ENCODE measurements around the genes FAM174C, DAZAP1, RPS15 and ADAMTSL5.

GRCh38 chr19:926396-927565 is 946 bp downstream of the ARID3A start:
- RRBS, result 2% methylated on average over 24 of the region's 79 CpGs

- RRBS, result 36% methylated on average over 8 of the region's 42 CpGs
Measured at GRCh38 chr19:934604-935516, 9.0 kb downstream of the ARID3A start.

DNA sequence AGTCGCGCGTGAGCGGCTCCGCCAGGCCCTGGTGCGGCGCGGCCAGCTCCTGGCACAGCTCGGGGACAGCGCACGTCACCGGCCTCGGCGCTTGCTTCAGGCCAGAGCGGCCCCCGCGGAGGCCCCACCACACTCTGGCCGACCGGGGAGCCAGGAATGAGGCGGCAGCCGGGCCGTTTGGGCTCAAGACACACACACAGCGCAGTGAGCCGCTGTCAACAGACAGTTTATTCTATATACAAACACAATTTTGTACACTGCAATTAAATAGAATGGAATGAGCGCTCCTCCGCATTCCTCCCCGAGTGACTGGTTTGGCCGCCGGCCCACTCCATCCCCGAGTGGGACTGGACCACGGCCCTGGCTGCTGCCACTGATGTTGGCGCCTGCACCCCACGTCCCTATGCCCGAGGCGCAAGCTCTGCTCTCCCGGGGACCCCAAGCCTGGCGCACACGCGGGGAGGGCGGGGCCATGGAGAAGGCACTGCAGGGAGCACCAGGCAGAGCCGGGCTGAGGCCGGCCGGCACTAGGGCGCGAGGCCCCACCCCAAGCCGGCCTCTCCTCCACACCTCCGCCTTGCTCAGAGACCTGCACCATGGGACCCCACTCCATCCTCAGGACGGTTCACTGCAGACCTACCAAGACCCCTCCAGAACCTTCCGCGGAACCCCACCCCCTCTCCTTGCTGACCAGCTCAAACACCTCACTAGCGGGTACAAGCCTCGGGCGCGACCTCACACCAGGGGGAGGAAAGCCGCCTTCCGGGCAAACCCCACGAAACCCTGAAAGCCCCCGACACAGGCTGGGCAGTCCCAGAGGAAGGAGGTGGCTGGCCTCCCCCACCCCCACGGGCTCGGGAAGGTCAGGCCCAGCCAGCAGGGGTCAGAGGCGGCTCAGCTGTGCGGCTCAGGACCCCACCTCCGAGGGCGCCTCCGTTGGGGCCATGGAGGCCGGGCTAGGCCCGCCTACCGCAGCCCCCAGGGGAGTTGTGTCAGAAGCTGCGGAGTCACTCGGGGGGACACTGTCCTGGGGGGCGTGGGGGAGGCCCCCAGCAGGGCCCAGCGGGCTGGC is 9.6 kb downstream of the GRIN3B start:
- RRBS, result 94% methylated on average over 13 of the region's 72 CpGs

DNA sequence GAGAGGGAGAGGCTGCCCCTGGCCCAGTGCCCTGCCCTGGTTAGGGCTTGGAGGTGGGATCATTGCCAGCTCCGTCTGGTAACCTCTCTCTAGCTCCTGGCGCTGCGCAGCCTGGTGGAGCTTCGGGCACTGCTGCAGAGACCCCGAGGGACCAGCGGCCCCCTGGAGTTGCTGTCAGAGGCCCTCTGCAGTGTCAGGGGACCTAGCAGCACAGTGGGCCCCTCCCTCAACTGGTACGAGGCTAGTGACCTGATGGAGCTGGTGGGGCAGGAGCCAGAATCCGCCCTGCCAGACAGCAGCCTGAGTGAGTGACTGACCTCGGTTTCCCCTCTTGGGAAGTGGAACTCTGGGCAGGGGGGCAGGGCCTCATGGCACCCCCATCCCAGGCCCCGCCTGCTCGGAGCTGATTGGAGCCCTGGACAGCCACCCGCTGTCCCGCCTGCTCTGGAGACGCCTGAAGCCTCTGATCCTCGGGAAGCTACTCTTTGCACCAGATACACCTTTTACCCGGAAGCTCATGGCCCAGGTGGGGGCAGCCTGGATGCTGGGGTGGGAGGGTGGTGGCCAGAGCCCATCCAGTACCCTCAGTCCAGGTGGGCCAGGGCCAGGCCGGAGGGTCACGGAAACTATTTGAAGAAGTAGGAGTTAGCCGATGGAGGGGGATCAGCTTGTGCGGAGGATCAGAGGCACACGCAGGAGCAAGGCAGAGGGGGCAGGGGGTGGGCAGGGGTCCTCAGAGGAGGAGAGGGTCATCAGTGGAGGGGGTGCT is 3.2 kb downstream of the ABCA7 start:
- RRBS, result 88% methylated on average over 1 of the region's 21 CpGs

DNA sequence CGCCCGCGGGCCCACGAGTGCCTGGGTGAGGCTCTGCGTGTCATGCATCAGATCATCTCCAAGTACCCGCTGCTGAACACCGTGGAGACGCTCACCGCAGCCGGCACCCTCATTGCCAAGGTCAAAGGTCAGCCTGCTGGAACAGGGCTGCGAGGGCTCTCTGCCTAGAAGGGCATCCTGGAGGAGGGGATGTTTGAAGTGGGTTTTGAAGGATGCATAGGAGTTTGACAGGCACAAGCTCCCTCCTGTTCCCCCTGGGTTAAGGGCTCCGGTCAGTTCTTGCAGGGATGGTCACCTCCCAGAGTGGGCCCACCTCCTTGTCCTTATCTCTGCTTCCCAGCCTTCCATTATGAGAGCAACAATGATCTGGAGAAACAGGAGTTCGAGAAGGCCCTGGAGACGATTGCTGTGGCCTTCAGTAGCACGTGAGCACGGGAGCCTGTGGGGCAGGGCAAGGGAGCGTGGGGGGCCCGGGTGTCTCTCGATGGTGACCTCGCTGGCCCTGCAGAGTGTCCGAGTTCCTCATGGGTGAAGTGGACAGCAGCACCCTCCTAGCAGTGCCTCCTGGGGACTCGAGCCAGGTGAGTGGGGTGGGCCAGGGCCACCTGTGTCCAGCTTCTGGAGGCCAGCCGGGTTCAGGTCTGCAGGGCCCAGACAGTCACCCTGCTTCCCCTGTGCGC is 6.3 kb downstream of the ARHGAP45 start:
- RRBS, result no CpG with 5 or more reads among the region's 24 CpGs

DNA sequence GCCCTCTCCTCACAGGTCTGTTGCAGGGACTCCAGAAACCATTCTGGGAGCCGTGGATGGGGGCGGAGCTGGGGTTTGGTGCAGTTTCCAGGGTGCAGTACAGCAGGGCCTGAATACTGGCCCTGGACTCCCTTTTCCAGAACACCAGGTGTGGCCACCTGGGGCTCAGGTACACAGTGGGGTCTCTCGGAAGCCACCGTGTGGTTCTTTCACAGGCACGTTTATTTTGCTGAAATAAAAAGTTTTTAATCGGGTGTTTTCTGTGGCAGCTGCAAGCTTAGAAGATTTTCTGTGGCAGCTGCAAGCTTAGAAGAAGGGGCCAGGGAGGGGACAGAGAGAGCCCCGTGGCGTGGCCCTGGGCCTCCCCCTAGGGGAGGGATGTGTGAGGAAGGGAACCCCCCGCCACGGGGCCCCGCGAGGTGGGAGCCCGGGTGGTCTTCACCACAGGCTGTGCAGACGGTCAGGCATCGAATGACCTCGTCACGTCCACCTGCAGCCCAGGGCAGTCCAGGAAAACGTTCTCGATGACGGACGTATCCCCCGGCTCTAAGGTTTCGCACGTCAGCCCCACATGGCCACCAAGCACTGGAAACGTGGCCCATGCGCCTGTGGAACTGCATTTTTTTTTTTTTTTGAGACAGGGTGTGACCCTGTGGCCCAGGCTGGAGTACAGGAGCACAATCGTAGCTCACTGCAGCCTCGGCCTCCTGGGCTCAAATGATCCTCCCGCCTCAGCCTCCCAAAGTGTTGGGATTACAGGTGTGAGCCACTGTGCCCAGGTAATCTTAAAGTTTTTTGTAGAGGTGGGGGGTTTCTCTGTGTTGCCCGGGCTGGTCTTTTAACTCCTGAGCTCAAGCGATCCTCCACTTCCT is 8.6 kb downstream of the POLR2E start:
- RRBS, result 68% methylated on average over 7 of the region's 31 CpGs

- RRBS, result no CpG with 5 or more reads among the region's 58 CpGs
Measured at GRCh38 chr19:1094329-1095224, 598 bp downstream of the POLR2E start.

- RRBS, result 21% methylated on average over 1 of the region's 11 CpGs
Measured at GRCh38 chr19:1106926-1107400, 3.2 kb downstream of the GPX4 start.

- RRBS, result 90% methylated on average over 2 of the region's 30 CpGs
Measured at GRCh38 chr19:1114097-1114623, 10.4 kb downstream of the GPX4 start.

DNA sequence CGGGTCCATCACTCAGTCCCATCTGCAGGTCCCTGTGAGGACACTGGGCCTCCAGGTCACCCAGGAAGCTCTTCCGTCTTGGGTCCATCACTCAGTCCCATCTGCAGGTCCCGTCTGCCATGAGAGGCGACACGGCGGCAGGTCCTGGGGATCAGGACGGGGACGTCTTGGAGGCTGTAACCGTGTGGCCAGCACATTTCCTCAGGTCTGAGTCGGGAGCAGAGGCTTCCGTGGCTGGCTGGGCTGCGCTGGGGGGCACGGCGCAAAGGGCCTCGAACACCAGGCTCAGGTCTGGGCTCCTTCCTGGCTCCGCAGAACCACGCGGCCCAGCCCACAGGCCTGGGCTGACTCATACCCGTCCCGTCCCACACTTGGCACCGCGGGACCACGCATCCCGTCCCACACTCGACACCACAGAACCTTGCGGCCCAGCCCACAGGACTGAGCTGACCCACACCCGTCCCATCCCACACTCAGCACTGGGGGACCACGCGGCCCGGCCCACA is 30.2 kb downstream of the SBNO2 start:
- RRBS, result no CpG with 5 or more reads among the region's 30 CpGs

DNA sequence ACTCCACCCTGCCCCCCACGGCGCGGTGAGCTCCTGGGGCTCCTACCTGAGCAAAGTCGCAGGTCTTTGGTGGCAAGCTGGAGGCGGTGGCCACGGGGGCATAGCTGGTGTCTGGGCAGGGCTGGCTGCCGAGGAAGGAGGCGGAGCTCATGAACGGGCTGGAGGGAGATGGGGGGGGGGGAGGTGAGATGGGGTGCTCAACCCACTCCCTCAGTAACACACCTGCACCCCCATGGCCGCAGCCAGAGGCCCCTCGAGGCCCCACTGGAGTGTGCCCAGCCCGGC is 26.9 kb downstream of the SBNO2 start:
- RRBS, result 100% methylated on average over 1 of the region's 12 CpGs

DNA sequence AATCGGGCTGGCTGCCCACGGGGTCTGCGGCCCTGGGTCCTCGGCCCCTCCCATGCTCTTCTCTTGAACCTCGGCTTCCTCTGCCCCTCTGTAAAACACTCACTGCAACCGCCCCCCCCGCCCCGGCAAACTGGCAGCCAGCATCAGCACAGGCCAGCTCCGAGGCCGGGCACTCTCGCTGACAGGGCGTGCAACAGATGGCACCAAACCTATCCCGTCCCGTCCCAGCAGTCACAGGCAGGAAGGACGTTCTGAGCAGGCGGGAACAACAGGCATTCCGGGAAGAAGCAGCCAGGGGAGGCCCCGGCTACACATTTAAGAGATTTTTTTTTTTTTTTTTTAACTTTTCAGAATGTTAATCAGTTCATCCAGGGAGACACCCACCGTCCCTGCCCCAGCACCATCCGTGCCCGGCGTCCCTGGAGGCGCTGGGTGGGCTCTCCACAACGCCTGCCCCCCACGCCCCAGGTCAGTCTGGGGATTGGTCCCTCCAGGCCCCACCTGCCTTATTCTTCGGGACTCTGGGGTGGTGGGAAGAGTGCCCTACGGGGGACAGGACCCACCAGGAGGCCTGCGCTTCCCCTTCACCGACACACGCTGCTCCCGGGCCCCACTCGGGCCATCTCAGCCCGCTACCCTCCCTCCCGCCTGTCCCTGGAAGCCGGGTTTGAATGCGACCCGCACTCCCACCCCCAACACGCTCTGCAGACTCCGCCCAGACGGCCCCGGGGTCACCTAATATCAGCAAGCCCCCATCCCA is 1.2 kb downstream of the SBNO2 start:
- RRBS, result 20% methylated on average over 23 of the region's 41 CpGs

DNA sequence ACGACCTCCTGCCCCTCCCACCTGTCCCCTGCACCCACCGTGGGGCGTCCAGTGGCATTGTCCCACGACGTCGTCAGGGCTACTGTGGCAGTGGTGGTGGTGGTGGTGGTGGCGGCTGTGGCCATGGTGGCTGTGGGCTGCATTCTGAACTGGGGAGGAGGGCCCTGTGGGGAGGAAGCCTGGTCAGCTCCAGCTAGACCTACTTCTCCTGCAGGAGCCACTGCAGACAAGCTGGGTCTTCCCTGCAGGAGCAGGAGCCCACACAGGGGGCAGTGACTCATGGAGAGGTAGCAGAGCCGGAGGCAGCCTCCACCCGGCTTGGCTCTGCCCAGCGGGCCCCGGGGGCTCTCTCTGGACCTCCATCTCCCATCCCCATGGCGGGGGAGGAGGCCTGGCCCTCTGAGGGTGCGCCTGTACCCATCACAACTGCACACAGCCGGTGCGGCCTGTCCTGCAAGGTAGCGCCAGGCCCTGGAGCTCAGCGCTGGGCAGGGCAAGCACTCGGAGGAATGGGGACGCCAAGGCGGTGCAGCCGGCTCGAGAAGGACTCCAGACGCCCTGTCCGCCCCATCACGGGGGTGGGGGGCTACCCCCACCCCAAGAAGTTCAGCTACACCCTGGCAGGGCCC is 1.7 kb downstream of the CBARP start:
- RRBS, result 90% methylated on average over 12 of the region's 25 CpGs

GRCh38 chr19:1274435-1275592 is at the start of gene FAM174C:
Gene FAM174C (plus strand): TSS chr19:1275530.
- RRBS, result 25% methylated on average over 49 of the region's 122 CpGs

DNA sequence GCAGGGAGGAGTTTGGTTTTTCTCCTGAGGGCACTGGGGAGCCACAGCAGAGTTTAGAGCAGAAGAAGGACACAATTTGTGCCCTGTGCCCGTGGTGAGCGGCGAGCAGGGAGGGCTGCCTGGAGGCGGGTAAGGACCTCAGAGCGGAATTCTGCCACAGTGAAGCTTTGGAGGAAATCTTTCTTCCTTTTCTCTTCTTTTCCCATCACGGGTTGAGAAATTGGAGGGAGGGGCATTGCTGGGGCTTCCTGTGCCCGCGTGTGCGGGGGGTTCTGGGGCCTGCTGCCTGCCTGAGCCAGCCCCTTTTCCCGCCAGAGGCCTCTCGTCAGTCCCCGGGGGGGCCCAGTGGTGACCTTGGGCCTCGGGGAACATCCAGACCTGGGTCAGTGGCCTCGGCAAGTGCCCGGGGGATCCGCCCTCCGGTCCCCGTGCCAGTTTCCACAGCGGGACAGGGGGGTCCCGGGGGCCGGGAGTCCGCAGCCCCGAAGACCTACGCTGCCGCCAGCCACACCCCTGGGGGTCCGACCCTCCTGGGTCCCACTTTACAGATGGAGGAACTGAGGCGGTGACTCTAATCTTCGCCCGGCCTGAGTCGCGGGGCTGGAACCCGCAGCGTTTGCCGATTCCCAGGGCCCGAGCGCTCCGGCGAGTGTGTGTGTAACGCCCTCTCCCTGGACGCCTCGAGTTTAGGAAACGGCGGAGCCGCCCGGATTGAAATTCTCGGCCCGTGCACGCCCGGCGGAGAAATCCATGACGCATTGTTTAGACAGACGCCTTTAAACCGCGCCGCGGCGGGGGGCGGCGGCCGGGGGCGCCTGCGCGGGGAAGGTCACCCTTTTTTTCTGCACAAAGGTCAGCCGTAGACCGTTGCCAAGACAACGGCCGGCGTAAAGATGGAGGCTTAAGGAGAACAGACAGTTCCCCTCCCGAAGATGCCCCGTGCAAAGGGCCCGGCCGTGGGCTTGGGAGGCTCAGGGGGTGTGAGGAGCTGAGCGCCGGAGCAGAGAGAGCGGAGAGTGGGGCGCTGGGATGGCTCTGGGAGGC is 29.9 kb upstream of the PWWP3A start:
- RRBS, result 5% methylated on average over 56 of the region's 76 CpGs

GRCh38 chr19:1363642-1364155 is 8.9 kb downstream of the PWWP3A start:
- RRBS, result no CpG with 5 or more reads among the region's 11 CpGs

GRCh38 chr19:1377777-1378382 is 5.8 kb upstream of the NDUFS7 start:
- RRBS, result 90% methylated on average over 5 of the region's 38 CpGs

DNA sequence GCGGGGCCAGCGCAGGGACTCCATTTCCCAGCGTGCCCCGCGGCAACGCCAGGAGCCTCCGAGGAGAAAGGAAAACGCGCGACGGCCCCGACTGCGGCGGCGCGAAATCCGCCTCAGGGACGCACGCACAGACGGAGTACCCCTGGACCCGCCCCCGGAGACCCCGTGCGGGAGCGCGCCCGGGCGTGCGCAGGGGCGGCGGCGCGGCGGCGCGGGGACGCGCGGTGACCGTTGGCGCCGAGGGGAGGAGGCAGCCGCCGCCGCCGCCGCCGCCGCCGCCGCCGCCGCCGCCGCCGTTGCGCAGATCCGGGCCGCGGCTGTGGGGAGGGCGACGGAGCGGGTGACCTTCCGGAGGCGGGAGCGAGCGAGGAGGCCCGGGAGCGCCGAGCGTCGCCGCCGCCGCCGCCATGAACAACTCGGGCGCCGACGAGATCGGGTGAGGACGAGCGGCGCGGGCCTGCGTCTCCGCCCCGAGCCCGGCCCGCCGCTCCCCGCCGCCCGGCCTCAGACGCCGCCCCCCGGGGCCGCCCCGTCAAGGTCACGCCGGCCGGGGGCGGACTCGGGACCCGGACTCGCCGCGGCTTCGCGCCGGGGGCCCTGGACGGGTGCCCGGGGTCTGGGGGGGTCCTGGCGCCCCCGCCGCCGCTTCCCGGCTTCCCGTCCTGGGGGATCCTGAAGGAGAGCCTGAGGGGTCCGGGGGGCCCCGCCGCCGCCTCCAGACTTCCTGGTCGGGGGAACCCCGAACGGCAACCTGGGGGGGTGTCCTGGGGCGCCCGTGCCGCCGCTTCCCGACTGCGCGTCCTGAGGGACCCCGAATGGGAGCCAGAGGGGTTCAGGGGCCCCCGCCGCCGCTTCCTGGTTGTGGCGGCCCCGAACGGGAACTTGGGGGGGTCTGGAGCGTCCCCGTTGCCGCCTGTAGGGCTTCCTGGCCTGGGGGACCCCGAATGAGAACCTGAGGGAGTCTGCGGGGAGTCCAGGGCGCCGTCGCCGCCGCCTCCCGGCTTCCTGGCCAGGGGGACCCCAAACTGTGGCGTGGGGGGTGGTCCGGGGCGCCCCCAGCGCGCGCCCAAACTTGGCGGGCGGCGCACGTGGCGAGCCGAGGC is at the start of gene DAZAP1:
DAZAP1 (plus strand) TSS at position 220 of the 1,103 bp plus-strand sequence.
- RRBS, result 1% methylated on average over 45 of the region's 163 CpGs

DNA sequence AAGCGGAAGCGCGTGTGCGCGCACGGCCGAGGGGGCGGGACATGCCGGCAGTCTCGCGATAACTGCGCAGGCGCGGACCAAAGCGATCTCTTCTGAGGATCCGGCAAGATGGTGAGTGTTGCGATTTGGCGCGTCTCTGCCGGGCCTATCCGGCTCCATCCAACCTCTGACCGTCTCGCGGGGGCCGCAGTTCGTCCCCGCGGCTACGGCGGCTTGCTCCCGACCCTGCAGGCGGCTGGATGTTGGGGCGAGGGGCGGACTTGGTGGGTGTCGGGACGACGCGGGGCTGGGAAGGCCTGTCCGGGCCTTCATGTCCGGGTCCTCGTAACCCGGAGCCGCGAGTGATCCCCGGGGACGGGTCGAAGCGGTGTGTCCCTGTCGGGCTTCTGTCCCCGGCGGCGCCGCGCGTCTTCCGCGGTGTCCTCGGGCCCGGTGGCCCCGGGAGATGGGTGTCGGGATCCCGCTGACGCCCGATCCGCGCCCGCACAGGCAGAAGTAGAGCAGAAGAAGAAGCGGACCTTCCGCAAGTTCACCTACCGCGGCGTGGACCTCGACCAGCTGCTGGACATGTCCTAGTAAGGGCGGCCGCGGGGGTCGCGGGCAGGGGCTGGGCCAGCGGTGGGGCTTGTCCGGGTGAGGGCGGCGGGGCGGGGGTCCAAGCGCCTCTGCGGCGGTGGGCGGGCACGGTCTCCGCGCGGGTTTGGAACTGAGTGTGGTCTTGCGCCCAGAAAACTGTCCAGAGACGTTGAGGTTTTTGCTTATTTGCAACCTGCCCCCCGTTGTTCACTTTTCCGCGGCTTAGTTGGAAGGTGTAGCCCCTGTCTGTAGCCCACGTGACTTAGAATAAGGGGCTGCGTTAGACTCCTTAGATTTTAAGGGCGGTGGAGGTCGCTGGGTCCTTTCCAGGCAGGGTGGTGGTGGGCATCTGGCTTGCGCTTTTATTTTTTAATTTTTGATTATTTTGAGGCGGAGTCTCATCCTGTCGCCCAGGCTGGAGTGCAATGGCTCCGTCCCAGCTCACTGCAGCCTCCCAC is at the start of gene RPS15:
RPS15 (plus strand) TSS at position 79 of the 1,034 bp plus-strand sequence.
- RRBS, result 1% methylated on average over 40 of the region's 104 CpGs

DNA sequence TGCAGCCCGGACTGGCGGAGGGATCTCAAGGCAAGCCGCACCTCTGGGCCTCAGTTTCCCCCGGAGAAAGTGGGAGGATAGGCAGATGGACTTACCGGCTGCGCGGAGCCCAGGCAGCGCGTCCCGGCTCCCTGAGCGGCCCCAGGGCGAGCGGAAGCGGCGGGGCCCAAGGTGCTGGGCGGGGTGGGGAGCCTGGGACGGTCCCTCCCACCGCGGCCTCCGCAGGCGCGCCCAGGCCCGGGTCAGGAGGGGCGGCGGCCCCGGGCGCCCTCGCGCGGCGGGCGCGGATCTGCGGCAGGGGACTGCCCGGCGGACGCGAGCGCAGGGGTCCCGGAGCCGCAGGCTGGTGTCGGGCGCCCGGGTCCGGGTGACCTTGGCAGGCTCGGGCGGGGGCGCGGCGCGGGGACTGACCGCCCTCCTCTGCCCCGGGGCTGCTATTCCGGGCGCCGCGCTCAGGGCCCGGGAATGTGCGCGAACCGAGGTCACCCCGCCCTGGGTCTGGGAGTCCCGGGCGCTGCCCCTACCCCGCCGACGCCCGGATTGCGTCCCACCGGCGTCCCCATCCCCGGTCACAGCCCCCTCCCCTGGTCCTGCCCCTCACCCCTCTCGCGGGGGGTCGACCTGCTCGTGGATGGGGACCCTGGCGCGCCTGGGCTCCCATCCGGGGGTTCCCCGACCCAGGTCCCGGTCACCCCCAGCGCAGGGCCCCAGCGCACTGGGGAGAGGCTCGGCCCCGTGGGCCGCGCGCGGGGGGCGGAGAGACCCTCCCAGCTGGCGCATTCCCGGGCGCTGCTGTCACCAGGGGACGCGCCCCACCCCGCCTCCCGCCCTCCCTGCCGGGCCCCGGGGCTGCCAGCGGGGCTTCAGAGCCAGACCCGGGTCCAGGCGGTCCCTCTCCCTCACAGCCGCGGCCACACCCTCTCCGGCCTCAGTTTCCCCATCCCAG is at the start of gene ADAMTSL5:
ADAMTSL5 (minus strand) TSS at position 152 of the 946 bp plus-strand sequence.
- RRBS, result 7% methylated on average over 61 of the region's 105 CpGs

All from mononuclear cell (primary cell).